ENCODE measurements around the genes RELB and CKM.

GRCh38 chr19:44723877-44724553 lies 24.5 kb upstream of the BCL3 start:
- PRO-cap, 5 experiments = peak in 5 of 5 experiments; most common plus-strand start chr19:44724141 (in 4); most common minus-strand start chr19:44724023 (in 1)
- RAMPAGE, long total RNA, 2 experiments = no peak in any of the 2 experiments
- RRBS = no CpG with 5 or more reads among the region's 8 CpGs

DNA sequence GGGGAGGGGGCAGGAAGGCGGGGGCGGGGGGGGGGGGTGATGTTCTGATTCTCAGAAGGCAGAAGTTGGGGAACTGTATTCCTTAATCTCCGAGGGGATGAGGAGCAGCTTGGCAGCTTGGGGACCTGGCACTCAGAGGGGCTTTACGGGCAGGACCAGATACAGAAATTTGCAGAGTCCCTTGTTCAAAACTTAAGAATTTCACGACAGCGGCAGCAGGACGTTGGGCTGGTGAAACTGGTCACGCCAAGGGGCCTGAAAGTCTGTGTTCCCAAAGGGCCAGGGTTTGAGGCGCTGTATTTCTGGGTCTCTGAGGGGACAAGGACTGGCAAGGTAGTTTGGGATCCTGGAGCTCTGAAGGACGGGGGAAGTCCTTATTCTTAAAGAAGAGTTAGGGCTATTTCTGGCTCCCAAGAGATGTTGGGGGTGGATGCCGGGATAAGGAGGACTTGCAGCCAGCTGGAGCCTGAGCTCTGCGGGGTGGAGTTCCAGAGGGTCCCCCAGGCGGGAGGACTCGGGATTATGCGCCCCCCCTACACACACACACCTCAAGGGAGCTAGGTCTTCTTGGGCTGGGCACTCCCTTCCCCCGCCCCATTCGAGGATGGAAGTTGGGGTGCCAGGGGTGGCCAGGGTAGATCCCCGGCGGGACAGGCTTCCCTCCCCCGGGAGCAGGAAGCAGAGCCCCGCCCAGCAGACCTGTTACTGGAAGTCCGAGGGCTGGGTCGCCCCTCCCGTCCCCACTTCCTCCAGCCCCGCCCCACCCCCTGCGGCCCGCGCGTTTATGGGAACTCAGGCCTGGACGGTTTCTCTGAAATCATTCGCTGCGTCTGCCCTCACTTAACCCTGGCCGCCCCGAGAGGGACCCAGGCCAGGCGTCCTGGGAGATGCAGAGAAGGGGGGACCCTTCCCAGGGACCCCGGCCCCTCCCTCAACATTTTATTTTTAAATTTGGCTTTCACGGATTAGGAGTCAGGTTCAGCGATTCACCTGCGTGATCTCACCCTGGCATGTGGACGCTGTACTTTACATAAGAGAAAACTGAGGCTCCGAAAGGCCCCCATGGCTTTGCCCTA lies 5.6 kb downstream of the BCL3 start:
- PRO-cap, 5 experiments = peak in 5 of 5 experiments; most common plus-strand start position 814 of the sequence (in 3); most common minus-strand start position 707 of the sequence (in 5)
- RAMPAGE, long total RNA, 2 experiments = no peak in any of the 2 experiments
- RRBS = no CpG with 5 or more reads among the region's 41 CpGs

GRCh38 chr19:44757718-44758954 lies 9.6 kb downstream of the BCL3 start:
- PRO-cap, 5 experiments = peak in 1 of 5 experiments; most common plus-strand start chr19:44758730 (in 1)
- RAMPAGE, long total RNA, 2 experiments = no peak in any of the 2 experiments
- RRBS = 70% methylated on average over 20 of the region's 82 CpGs

- PRO-cap, 5 experiments = no peak in any of the 5 experiments
- RAMPAGE, long total RNA, 2 experiments = no peak in any of the 2 experiments
- RRBS = no CpG with 5 or more reads among the region's 23 CpGs
These were observed 2.7 kb downstream of the NECTIN2 start for GRCh38 chr19:44848579-44849455.

GRCh38 chr19:45001119-45001789 lies at the start of gene RELB:
Gene RELB (plus strand): TSS chr19:45001464.
- PRO-cap, 5 experiments = peak in 2 of 5 experiments; most common plus-strand start chr19:45001408 (in 1); most common minus-strand start chr19:45001262 (in 1)
- RAMPAGE, long total RNA, 2 experiments = no peak in any of the 2 experiments
- RRBS = 2% methylated on average over 40 of the region's 80 CpGs

DNA sequence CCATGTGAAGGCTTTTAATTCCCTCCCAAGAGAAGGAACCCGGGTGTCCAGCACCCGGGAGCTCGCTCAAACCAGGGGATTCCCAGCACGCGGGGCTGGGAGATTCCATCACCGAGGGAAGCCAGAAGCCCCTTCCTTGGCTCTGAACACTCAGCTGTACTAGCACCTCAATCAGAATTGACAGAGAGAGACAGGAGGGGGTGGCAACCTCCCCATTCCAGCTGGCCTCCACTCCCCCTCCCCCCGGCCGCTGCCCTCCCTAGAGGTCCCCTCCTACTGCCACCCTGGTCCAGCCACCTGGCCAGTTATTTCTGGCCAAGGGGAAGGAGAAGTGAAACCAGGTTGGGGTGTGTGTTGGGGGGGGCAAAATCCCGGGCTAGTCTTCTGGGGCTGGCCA lies 1.2 kb downstream of the ZNF296 start:
- PRO-cap, 5 experiments = peak in 1 of 5 experiments; most common minus-strand start position 278 of the sequence (in 1)
- RAMPAGE, long total RNA, 2 experiments = no peak in any of the 2 experiments
- RRBS = no CpG with 5 or more reads among the region's 9 CpGs

DNA sequence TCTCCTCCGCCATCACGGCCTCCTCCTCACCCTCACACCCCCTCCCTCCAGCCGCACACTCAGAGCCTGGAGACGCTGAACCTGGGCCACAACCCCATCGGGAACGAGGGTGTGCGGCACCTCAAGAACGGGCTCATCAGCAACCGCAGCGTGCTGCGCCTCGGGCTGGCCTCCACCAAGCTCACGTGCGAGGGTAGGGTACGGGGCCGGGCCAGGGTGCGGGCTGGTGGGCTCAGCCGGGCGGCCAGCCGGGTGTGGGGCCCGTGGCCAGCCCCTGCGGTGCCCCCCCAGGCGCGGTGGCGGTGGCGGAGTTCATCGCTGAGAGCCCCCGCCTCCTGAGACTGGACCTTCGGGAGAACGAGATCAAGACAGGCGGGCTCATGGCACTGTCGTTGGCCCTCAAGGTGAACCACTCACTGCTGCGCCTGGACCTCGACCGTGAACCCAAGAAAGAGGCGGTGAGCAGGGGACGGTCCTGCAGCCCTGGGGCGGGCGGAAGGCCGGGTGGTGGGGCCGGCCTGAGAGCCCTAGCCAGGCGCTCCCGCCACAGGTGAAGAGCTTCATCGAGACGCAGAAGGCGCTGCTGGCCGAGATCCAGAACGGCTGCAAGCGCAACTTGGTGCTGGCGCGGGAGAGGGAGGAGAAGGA lies 15.9 kb downstream of the NKPD1 start:
- PRO-cap, 5 experiments = no peak in any of the 5 experiments
- RAMPAGE, long total RNA, 2 experiments = no peak in any of the 2 experiments
- RRBS = no CpG with 5 or more reads among the region's 51 CpGs

DNA sequence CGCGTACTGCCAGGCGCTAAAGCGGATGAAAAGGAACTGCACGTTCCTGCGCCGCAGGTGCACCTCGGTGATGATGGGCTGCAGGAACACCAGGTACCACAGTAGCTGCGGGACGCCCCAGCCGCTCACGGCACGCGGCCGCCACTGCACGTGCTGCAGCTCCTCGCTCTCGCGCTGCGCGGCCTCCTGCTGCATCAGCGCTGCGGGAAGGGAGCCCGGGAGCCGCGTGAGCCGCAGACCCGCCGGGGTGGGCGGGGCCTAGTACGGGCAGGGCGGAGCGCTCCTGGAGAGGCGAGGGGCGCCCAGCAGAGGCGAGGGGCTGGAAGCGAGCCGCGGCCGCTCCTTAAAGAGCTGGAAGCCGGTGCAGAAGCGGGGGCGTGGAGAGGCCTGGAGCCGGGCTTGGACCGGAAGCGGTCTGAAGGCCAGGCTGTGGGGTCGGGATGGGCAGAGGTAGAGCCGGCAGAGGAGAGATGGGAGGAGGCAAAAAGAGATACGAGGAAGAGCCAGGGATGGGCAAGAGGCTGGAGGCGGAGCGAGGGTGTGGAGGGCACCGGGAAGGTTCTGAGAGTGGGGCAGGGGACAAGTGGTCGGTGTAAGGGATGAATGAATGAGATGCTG lies 7.1 kb downstream of the NKPD1 start:
- PRO-cap, 5 experiments = no peak in any of the 5 experiments
- RAMPAGE, long total RNA, 2 experiments = no peak in any of the 2 experiments
- RRBS = 14% methylated on average over 16 of the region's 53 CpGs

DNA sequence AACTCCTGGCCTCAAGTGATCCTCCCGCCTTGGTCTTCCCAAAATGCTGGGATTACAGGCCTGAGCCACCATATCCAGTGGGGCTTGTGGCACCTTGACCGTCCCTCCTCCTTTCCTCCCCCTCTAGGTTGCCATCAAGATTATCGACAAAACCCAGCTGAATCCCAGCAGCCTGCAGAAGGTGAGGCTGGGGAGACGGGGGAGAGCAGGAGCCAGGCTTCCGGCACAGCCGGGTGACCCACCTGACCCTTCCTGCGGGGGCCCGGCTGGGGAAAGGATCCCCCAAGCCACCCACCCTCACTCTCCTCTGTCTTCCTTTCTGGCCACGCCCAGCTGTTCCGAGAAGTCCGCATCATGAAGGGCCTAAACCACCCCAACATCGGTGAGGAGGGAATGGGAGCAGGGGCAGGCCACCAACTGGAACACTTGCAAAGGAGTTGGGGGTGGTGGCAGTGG lies 11.9 kb downstream of the MARK4 start:
- PRO-cap, 5 experiments = no peak in any of the 5 experiments
- RAMPAGE, long total RNA, 2 experiments = no peak in any of the 2 experiments
- RRBS = no CpG with 5 or more reads among the region's 12 CpGs

DNA sequence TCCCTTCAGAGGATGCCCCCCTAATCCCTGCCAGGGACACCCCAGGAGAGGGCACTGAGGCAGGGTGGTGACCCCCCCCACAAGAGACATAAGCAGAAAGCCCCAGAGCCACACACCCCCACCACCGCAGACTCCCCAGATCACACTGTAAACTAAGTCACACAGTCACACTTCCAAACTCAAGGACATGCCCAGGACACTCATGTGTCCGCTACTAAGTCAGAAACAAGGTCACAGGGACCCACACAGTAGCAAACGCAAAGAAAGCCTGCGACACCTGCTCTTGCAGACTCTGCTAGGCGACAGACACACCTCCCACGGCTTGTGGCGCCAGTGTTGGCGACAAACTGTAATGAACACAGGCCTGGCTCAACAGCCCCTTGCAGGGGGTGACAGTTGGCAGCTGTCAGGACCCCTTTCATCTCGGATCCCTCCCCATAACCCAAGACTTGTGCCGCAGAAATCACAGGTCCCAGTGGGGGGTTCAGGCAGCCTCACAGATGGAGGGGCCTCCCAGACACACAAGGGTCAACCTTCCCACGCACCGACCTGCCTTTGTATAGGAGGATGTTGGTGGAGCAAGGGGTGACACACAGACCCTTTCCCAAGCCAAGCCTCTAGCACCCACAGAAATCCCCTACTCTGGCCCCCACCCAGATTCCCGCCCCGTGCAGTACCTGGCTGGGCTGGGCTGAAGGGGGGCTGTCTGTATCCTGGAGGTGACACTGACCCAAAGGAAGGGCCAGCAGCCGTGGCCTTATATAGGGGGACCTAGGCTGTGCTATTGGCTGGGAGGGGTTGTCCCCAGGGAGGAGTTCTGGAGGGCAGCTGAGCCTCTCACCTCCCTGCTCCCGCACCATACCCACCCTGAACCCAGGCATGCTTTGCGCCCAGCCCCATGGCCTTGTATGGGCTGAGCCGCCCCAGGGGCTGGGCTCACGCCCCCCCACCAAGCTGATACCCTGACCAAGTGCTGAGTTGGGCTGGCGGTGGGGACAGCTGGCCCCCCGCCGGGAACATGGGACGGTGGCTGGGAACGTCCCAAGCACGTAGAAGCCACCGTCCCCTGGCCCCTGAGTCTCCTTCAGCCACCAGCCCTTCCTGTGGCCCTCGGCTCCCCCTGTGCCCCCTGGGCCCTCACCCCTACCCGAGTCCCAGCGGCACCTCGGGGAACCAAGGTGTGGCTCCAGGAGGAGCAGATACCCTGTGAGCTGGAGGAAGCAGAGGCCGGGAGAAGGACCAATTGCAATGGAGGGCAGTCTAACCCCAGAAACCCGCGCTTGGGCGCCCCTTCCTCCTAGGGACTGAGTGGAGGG lies at the start of gene CKM:
CKM (minus strand) TSS at position 732 of the 1,316 bp plus-strand sequence.
- PRO-cap, 5 experiments = no peak in any of the 5 experiments
- RAMPAGE, long total RNA, 2 experiments = no peak in any of the 2 experiments
- RRBS = no CpG with 5 or more reads among the region's 34 CpGs

GRCh38 chr19:45395325-45396045 lies 9.4 kb downstream of the PPP1R13L start:
- PRO-cap, 5 experiments = no peak in any of the 5 experiments
- RAMPAGE, long total RNA, 2 experiments = no peak in any of the 2 experiments
- RRBS = no CpG with 5 or more reads among the region's 32 CpGs

DNA sequence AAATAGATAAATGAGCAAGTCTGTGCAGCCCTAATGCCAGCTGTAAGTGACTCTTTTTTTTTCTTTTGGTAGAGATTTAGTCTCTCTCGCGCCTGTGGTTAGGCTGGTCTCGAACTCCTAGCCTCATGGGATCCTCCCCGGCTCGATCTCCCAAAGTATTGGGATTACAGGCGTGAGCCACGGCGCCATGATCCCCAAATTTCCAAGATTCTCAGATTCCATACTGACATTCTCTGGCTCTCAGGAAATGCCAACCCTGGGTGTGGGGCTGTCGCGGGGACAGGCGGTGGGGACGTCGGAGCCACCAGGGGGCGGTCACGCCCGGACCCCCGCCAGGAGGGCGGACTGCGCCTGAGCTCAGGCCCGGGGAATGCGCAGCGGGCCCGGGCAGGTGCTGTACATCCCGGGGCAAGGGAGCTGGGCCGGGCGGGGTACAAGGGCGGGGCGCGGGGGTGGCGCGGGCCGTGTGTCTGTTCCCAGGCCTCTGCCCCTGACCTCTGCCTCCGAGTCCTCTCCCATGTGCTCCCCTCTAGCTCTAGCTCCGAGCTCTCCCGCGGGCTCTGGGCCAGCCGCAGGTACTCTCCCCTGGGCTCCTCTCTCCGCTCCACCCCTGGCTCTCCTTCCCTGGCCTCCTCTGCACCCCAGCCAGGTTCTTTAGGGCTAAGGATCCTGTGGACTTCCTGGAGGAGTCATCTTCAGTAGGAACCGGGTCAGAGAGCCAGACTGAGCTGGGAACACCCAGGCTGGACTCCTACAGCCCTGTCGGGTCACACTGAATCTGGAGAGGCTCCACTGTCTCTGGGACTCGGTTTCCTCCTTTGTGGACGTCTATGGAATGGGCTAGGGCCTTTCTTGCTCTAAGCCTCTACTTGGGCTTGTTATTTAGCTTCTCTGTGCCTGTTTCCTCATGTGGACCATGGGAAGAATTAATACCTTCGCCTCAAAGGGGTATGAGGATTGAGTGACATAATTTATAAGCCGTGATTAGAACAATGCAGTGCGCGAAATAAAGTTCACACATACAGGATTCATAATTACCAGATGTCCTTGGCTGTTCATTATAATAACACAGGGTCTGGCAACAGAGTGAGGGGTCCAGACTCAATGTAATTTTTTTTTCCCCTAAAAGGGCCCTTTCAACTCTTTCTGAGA lies 2.3 kb downstream of the PPP1R13L start:
- PRO-cap, 5 experiments = no peak in any of the 5 experiments
- RAMPAGE, long total RNA, 2 experiments = no peak in any of the 2 experiments
- RRBS = 40% methylated on average over 5 of the region's 46 CpGs

GRCh38 chr19:45407946-45408890 lies 1.8 kb downstream of the POLR1G start:
- PRO-cap, 5 experiments = no peak in any of the 5 experiments
- RAMPAGE, long total RNA, 2 experiments = no peak in any of the 2 experiments
- RRBS = no CpG with 5 or more reads among the region's 17 CpGs

DNA sequence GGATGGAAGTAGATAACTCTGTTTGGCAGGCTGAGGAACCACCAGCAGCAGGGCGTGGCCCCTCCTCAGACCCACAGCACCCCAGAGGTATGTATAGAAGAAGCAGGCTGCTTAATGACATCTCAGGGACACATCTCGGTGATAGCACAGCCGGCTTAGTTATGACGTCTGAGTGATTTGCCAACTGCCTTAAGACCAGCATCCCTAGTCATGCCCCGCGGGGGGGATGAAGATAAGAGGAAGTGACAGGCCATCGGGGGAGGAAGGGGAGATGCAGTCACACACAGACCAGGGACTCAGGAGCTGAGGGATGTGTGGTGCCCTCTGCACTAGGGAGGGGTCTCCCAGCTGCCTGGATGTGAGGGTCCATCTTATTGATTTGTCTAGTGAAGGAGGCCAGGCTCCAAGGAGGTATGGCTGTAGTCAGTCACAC lies 19.1 kb upstream of the ERCC1 start:
- PRO-cap, 5 experiments = peak in 2 of 5 experiments; most common plus-strand start position 253 of the sequence (in 1); most common minus-strand start position 80 of the sequence (in 1)
- RAMPAGE, long total RNA, 2 experiments = no peak in any of the 2 experiments
- RRBS = no CpG with 5 or more reads among the region's 7 CpGs

DNA sequence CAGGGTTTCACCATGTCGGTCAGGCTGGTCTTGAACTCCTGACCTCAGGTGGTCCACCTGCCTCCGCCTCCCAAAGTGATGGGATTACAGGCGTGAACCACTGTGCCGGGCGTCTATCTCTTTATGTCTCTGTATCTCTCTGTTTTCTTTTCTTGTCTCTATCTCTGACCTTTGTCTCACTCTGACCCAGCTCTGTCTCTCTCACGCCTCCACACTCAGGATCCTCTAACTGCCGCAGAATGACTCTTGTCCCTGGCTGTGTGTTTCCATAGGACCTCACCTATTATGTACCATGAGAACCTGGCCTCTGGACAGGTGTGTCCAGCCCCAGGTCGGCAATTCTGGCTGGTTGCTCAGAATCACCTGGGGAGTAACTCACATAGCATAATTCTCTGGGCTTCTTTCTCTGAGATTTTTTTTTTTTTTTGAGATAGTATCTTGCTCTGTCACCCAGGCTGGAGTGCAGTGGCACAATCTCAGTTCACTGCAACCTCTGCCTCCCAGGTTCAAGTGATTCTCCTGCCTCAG lies 20.3 kb upstream of the FOSB start:
- PRO-cap, 5 experiments = no peak in any of the 5 experiments
- RAMPAGE, long total RNA, 2 experiments = no peak in any of the 2 experiments
- RRBS = no CpG with 5 or more reads among the region's 8 CpGs

DNA sequence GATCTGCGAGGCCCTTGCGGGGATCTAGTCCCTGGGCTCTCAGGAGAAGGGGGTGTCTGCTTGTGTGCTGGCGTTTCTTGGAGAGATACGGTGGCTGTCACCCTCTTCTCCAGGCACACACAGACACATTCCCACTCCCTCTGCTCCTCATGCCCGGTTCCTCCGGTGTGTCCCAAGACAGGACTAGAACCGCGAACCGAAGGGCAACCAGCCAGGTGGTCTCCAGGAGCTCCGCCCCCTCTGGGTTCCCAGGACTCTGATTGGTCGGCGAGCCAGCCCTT lies 1.7 kb downstream of the FOSB start:
- PRO-cap, 5 experiments = peak in 5 of 5 experiments; most common minus-strand start position 185 of the sequence (in 2)
- RAMPAGE, long total RNA, 2 experiments = no peak in any of the 2 experiments
- RRBS = no CpG with 5 or more reads among the region's 12 CpGs

DNA sequence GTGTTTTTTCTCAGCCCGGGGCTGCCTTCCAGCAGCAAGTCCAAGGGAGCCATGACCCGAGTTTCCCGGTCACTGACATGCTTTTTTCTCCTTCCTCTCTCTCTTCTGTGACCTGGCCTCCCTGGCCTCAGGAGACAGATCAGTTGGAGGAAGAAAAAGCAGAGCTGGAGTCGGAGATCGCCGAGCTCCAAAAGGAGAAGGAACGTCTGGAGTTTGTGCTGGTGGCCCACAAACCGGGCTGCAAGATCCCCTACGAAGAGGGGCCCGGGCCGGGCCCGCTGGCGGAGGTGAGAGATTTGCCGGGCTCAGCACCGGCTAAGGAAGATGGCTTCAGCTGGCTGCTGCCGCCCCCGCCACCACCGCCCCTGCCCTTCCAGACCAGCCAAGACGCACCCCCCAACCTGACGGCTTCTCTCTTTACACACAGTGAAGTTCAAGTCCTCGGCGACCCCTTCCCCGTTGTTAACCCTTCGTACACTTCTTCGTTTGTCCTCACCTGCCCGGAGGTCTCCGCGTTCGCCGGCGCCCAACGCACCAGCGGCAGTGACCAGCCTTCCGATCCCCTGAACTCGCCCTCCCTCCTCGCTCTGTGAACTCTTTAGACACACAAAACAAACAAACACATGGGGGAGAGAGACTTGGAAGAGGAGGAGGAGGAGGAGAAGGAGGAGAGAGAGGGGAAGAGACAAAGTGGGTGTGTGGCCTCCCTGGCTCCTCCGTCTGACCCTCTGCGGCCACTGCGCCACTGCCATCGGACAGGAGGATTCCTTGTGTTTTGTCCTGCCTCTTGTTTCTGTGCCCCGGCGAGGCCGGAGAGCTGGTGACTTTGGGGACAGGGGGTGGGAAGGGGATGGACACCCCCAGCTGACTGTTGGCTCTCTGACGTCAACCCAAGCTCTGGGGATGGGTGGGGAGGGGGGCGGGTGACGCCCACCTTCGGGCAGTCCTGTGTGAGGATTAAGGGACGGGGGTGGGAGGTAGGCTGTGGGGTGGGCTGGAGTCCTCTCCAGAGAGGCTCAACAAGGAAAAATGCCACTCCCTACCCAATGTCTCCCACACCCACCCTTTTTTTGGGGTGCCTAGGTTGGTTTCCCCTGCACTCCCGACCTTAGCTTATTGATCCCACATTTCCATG lies 5.0 kb downstream of the FOSB start:
- PRO-cap, 5 experiments = peak in 2 of 5 experiments; most common plus-strand start position 137 of the sequence (in 1); most common minus-strand start position 571 of the sequence (in 1)
- RAMPAGE, long total RNA, 2 experiments = no peak in any of the 2 experiments
- RRBS = 19% methylated on average over 3 of the region's 49 CpGs

DNA sequence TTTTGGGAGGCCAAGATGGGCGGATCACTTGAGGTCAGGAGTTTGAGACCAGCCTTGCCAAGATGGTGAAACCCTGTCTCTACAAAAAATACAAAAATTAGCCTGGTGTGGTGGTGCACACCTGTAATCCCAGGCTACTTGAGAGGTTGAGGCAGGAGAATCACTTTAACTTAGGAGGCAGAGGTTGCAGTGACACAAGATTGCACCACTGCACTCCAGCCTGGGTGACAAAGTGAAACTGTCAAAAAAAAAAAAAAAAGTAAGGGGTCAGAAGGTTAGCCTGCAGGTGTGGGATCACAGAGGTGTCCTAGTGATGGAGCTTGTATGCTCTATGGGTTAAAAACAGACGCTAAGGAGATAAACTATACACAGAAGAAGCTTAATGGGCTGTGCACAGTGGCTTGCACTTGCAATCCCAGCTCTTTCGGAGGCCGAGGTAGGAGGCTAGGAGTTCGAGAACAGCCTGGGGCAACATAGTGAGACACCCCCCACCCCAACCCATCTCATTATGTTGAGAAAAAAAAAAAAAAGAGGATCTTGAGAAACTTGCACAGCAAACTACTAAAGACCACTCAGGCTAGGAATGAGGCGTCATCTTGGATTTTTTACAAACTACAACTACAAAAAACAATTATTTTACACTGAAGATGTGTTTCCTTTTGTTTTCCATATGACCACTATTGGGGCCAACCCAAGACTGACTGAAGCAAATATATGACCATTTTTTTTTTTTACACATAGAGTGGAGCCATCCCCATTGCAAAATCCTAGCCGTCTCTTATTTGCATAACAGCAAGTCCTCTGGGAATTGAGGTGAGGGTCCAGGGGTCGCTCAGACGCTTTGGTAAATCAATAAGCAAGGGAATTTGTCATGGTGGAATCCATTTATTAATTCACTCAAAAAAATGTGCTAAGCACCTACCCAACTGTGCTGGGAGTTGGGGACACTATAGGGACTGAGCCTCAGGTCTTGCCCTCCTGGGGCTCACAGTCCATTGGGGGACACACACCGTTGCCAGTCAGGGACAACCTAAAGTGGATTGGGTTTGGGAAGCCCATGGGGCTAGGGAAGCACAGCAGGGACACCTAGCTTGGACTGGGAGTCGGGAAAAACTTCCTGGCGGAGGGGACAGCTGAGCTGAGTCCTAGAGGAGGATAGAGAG lies 8.1 kb downstream of the FOSB start:
- PRO-cap, 5 experiments = no peak in any of the 5 experiments
- RAMPAGE, long total RNA, 2 experiments = no peak in any of the 2 experiments
- RRBS = no CpG with 5 or more reads among the region's 12 CpGs

GRCh38 chr19:45509707-45509936 lies 2.3 kb downstream of the VASP start:
- PRO-cap, 5 experiments = no peak in any of the 5 experiments
- RAMPAGE, long total RNA, 2 experiments = no peak in any of the 2 experiments
- RRBS = no CpG with 5 or more reads among the region's 2 CpGs

- PRO-cap, 5 experiments = no peak in any of the 5 experiments
- RAMPAGE, long total RNA, 2 experiments = no peak in any of the 2 experiments
- RRBS = no CpG with 5 or more reads among the region's 15 CpGs
These were observed 16.4 kb downstream of the VASP start for GRCh38 chr19:45523418-45524265.

All from liver (tissue), 9 donors.